MCF 10A (cell line): Measurements from ENCODE around the genes PPP1CA, TMEM134, NDUFS8 and CHKA.

DNA sequence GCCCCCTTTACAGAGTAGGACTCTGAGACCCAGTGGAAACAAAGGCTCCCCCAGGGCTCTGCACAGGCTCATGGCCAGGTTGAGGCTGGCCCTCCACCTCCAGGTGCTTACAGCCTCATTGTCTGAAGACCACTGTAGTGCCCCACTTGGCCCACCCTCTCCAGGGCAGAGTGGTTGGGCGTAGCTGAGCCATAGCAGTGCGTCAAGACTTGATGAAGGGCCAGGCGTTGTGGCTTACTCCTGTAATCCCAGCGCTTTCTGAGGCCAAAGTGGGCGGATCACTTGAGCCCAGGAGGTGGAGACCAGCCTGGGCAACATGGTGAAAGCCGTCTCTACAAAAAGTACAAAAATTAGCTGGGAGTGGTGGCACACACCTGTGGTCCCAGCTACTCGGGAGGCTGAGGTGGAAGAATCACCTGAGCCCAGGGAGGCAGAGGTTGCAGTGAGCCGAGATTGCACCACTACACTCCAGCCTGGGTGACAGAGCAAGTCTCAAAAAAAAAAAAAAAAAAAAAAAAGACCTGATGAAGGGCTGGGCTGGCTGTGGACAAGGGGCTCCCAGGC, 1.8 kb downstream of the ANKRD13D start:
- PRO-cap, result no peak
- RRBS, result no CpG with 5 or more reads among the region's 8 CpGs

- PRO-cap, result no peak
- RRBS, result no CpG with 5 or more reads among the region's 32 CpGs
Measured at GRCh38 chr11:67299168-67300110, 3.9 kb upstream of the SSH3 start.

DNA sequence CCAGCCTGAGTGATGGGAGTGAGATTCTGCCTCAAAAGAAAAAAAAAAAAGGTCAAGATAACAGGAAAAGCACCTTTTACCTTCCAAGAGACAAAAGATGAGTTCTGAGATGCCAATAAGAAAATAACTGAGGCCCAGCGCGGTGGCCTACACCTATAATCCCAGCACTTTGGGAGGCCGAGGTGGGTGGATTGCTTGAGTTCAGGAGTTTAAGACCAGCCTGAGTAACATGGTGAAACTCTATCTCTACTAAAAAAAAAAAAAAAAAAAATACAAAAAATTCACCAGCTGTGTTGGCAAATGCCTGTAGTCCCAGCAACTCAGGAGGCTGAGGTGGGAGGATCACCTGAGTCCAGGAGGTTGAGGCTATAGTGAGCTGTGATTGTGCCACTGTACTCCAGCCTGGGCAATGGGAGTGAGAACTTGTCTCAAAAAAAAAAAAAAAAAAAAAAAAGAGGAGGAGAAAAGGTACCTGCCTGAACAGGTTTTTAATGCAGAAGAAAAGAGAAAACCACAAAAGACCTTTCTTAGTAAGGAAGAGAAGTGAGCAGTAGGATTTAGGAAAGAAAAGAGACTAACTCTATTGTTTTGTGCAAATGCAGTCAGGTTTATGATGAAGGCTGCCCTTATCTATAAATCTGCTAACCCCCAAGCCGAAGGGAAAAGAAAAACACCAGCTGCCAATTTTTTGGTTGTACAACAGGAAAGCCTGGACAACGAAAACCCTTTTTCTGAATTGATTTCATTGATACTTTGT, 21.5 kb downstream of the POLD4 start:
- PRO-cap, result no peak
- RRBS, result no CpG with 5 or more reads among the region's 5 CpGs

GRCh38 chr11:67364704-67365692, 8.4 kb downstream of the CLCF1 start:
- PRO-cap, result no peak
- RRBS, result no CpG with 5 or more reads among the region's 24 CpGs

GRCh38 chr11:67365710-67366330, 7.6 kb downstream of the CLCF1 start:
- PRO-cap, result no peak
- RRBS, result no CpG with 5 or more reads among the region's 11 CpGs

DNA sequence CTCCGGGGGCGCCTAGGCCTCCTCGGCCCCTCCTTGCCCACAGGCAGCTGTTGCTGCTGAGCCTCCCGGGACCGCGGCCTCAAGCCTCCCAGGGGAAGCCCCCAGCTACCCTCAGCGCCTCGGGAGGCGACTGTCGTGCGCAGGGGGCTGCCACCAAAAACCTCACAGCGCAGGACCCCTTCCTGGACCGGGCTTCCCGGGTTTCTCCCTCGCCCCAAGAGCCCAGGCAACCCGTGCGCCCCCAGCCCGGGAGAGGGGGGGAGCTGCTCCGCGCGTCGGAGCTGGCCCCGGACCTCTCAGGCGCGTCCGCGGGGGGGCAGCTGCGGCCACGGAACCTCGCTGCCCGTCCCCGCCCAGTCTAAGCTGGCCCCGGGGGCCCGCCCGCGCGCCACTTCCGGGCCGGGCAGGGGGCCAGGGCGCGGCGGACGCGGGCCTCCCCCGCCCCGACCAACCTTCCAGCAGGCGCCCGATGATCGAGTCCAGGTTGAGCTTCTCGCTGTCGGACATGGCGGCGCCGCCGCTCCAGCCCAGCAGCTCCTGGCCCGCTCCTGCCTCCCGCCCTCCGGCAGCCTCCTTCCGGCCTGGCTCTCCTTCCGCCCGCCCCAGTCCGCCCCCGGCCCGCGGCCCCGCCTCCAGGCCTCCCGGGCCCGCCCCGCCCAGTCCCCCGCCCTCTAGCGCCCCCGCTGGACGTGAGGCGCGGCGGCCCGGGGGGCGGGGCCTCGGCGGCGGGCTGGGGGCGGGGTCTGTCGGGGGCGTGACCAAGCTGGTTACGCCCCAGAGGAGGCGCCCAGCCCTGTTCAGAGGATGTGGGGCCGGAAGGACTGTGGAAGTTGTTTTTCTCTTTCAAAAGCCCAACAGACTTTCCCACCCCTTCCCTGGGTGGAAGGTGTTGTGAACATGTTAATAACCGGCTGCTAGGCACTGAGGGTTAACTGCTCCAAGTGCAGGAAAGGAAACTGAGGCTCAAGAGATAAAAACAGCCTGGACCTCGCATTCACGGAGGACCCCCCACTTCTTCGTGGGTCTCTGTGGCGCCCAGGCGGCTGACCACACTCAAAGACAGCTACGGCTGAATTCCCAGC, at the start of gene PPP1CA:
TSS of gene PPP1CA (minus strand) at position 583 of the 1,082 bp plus-strand sequence.
- PRO-cap, result bidirectional peak, plus-strand start at position 391 of the sequence, minus-strand start at position 310 of the sequence; bidirectional peak, plus-strand start at position 800 of the sequence, minus-strand start at position 583 of the sequence
- RRBS, result under 1% methylated on average over 39 of the region's 94 CpGs

GRCh38 chr11:67404537-67405169, 770 bp downstream of the TBC1D10C start:
- PRO-cap, result no peak
- RRBS, result 43% methylated on average over 4 of the region's 10 CpGs

DNA sequence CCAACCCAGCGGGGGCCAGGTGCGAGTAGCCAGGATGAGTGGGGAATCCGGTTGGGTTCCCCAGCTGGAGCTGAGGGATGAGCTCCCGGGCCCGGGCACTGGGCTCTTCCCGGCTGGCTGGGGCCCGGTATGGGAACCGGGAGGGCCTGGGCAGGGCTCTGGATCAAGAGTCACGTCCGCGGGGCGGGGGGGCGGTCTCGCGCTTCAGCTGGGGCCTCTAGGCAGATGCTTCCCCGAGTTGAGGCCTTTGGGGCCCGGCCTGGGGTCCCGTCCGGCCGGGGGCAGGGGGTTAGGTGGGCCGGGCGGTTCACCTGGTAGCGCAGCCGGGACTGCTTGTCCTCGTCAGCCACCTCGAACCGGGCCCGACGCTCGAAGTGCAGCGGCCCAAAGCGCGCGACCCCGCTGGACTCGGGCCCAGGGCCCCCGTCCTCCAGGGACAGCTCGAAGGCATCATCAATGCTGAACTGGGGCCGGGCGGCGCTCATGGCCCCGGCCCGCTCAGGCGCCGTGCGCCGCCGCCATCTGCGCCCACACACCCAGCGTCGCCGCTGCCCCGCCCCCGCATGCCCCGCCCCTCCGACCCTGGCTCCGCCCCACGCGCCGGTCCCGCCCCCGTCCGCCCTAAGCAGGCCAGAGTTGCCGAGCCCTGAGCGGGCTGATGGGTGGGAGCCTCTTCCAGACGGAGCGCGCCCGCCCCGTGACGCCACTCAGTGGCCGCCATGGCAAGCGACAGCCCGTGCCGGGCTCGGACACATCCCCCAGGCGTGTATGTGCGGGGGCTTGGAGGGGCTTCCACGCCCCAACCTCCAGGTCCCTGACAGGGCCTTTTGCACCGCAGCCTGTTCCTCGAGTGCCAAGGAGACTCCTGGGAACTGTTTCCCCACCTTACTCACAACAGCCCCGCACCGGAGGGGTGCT, at the start of gene TMEM134:
TSS of gene TMEM134 (minus strand) at position 544 of the 918 bp plus-strand sequence.
- PRO-cap, result bidirectional peak, plus-strand start at position 700 of the sequence, minus-strand start at position 524 of the sequence
- RRBS, result no CpG with 5 or more reads among the region's 83 CpGs

DNA sequence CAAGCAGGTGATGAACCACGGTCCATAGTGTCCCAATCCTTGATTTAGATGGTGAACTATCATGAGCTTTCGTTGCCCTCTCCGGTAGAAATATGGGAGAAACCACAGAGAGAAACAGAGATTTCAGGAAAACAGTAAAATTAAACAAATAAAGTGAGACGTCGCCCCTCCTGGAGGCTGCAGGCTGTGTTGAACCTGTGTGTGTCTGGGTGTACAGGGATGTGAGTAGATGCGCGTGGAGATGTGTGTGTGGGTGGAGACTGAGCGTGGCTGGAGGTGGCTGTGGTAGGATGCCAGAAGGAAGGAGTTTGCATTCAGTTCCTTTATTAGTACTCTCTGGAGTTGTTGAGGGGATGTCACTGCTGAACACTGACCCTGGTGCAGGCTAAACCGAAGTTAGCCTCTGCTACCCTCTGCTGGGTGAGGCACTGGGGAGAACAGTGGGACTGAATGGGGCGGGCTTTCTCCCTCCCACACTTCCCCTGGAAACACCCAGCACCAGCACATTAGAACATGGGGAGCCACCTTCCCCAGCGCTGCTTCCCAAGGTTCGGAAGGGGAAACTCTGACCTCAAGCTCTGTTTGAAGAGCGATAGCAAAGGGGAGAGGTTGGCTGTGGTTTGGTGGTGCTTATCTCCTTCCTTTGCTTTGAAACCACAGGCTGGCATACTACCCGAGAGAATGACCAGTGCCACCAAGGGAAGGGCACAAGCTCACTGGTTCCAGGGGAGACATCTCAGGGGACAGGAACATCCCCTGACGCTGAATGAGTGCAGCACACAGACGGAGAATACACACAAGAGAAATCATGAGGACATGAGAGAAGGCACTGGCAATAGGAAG, 4.2 kb upstream of the GSTP1 start:
- PRO-cap, result no peak
- RRBS, result no CpG with 5 or more reads among the region's 16 CpGs

DNA sequence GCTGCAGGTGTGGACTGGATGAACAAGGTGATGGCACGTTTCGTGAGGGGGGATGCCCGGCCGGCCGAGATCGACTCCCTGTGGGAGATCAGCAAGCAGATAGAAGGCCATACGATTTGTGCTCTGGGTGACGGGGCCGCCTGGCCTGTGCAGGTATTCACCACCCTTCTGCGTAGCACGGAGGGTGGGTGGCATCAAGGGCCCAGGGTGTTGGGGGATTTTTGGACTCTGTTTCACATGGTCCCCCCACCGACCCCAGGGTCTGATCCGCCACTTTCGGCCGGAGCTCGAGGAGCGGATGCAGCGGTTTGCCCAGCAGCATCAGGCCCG, 5.3 kb downstream of the NDUFV1 start:
- PRO-cap, result no peak
- RRBS, result 96% methylated on average over 5 of the region's 19 CpGs

GRCh38 chr11:67616231-67616814, 9.6 kb downstream of the NDUFV1 start:
- PRO-cap, result no peak
- RRBS, result no CpG with 5 or more reads among the region's 18 CpGs

GRCh38 chr11:67711152-67711598, 36.8 kb upstream of the ALDH3B2 start:
- PRO-cap, result no peak
- RRBS, result no CpG with 5 or more reads among the region's 35 CpGs

GRCh38 chr11:68011124-68011501, 986 bp downstream of the ALDH3B1 start:
- PRO-cap, result no peak
- RRBS, result 50% methylated on average over 4 of the region's 9 CpGs

- PRO-cap, result bidirectional peak, plus-strand start at chr11:68020710, minus-strand start at chr11:68020540
- RRBS, result no CpG with 5 or more reads among the region's 19 CpGs
Measured at GRCh38 chr11:68020377-68021132, 9.9 kb upstream of the NDUFS8 start.

- PRO-cap, result no peak
- RRBS, result no CpG with 5 or more reads among the region's 38 CpGs
Measured at GRCh38 chr11:68021211-68022033, 9.1 kb upstream of the NDUFS8 start.

DNA sequence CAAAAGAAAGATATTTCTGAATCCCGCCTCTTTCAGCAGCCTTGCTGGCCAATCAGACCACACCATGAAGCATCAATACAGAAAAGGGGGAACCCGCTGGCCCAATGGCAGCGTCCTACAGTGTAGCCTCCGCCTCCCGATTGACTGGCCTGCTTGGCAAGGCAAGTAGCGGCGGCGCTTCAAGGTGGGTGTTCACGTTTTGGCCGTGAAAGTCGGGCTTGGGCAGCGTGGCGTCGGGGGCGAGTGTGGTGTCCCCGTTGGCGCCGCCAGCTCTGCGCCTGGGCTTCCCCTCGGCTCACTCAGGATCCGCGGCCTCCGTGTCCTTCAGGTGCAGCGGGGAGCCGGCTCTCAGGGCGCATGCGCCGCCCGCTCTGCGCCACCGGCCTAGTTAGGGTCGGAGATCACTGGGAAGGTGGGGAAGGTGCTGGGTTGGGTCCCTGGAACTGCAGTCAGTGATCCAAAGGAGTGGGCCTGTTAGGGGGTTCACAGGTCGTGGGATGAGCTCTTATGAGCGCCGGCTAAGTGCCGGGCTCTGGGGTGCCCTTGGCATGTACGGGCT, at the start of gene NDUFS8:
TSS of gene NDUFS8 (plus strand) at position 132 of the 559 bp plus-strand sequence.
- PRO-cap, result bidirectional peak, plus-strand start at position 164 of the sequence, minus-strand start outside the sequence; bidirectional peak, plus-strand start at position 351 of the sequence, minus-strand start at position 300 of the sequence
- RRBS, result 5% methylated on average over 7 of the region's 37 CpGs

DNA sequence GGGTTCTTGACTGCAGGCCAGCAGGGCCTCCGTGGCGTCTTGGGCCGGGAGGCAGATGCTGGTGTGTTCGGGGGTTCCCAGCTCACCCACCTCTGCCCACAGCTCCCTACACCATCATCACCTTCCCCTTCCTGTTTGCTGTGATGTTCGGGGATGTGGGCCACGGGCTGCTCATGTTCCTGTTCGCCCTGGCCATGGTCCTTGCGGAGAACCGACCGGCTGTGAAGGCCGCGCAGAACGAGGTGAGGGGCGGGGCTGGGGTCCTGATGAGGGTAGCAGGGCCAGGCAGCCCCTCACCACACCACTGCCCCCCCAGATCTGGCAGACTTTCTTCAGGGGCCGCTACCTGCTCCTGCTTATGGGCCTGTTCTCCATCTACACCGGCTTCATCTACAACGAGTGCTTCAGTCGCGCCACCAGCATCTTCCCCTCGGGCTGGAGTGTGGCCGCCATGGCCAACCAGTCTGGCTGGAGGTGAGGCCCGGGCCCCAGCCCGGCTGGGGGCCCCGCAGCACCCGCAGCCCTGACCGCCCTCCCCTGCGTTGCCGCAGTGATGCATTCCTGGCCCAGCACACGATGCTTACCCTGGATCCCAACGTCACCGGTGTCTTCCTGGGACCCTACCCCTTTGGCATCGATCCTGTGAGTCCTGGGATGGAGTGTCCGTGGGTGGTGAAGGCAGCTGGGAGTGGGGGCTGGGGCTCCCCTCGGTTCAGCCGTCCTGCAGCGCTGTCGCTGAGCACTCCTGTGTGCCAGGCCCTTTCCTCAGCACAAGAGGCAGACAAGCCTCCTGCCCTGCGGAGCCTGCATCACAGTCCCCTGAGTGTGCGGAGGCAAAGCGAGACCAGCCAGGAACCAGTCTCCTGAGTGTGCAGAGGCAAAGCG, 8.7 kb downstream of the TCIRG1 start:
- PRO-cap, result no peak
- RRBS, result 79% methylated on average over 5 of the region's 41 CpGs

GRCh38 chr11:68087412-68087883, 33.7 kb downstream of the CHKA start:
- PRO-cap, result no peak
- RRBS, result no CpG with 5 or more reads among the region's 4 CpGs

- PRO-cap, result bidirectional peak, plus-strand start at chr11:68121537, minus-strand start at chr11:68121388; bidirectional peak, plus-strand start at chr11:68121779, minus-strand start at chr11:68121827
- RRBS, result under 1% methylated on average over 23 of the region's 99 CpGs
Measured at GRCh38 chr11:68121243-68122069, at the start of gene CHKA. CHKA (minus strand) TSS chr11:68121388.

DNA sequence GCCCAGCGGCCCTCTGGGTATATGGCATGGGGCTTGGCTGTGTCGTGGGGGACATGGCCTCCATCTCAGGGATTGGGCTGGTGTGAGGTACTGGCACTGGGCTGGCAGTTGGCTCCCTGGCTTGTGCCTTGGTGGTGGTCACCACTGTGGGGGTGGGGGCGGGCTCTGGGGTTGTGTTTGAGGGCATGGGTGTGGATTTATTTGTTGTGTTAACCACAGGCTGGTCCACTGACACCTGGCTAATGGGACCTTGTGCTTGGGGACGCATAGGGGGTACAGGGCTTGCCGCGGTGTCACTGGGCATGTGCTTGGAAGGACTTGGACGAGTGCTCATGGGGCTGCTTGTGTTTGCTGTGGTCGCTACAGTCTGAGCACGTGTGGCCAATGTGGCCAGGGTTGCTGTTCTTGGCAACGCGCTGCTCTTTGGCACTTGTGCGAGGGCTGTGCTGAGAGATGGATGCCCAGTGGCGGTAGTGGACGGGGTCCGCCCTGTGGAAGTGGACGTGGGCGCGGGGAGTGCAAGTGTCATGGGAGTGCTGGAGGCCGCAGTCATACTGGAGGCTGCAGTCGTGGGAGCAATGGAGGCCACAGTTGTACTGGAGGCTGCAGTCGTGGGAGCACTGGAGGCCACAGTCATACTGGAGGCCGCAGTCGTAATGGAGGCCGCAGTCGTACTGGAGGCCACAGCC, 9.6 kb downstream of the C11orf24 start:
- PRO-cap, result no peak
- RRBS, result no CpG with 5 or more reads among the region's 25 CpGs